ENCODE results near the genes TMEM114 and USP7.

DNA sequence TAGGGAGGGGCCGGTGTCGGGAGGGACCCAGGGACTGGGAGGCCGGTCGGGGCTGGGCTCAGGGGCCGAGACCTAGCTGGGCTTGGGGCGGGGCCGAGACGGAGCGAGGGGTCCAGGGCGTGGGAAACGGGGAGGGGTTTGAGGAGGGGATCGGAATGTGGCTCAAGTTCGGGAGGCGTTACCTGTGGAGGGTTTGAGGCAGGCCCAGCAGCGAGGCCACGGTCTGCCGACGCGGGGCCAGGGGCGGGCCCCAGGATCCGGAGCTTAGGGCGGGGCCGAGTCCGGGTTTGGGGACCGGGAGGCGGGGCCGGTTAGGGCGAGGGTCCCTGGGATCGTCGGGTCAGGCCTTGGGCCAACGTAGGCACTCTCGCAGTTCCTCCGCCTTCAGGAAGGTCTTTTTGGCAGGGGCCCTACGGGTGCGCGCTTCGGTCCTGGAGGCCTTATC lies 839 bp upstream of the EEF2KMT start:
- PRO-cap, 4 experiments: peak in 1 of 4 experiments; most common plus-strand start position 314 of the sequence (in 1); most common minus-strand start position 259 of the sequence (in 1)
- RAMPAGE, long total RNA, 4 experiments: no peak in any of the 4 experiments

DNA sequence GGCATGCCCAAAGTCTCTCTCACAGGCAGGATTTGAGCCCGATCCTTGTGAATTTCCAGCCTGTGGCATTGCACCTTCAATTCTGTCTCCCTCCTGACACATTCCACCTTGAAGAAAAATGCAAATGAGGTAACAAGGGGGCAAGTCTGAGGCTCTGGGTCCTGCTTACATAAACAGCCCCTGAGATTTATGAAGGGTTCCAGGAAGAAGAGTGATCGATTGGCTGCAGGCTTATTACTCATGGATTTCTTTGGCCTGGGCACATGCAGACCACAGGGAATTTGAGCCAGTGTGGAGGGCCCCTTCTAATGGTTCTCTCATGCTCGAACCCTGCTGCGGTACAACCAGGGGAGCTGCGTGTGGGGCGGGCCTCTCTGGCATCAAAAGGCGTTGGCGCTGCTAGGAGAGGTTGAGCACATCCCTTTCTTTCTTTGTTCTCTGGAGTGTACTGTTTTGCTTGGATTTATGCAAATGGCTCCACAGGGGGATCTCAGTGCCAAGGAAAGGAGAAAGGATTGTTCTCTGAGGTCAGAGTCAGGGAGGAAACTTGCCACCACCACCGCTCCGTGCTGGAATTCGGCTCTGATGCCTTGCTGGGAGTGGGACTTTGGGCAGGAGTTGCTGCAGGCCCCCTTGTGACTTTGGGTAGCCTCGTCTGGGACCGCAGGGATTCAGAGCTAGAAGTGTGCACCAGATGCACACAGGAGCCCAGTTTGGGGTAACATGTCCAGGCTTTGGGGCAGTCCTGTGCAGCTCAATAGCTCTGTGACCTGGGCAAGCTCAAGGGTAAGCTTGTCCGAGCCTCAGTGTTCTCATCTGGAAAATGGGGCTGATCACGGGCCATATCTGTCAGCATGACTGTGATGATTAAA lies 352.8 kb upstream of the EEF2KMT start:
- PRO-cap, 4 experiments: no peak in any of the 4 experiments
- RAMPAGE, long total RNA, 4 experiments: no peak in any of the 4 experiments

GRCh38 chr16:7330759-7331142 lies 1259.6 kb downstream of the TMEM114 start:
- PRO-cap, 4 experiments: no peak in any of the 4 experiments
- RAMPAGE, long total RNA, 4 experiments: no peak in any of the 4 experiments

- PRO-cap, 4 experiments: no peak in any of the 4 experiments
- RAMPAGE, long total RNA, 4 experiments: no peak in any of the 4 experiments
Measured at GRCh38 chr16:7332592-7332923, 1257.8 kb downstream of the TMEM114 start.

- PRO-cap, 4 experiments: no peak in any of the 4 experiments
- RAMPAGE, long total RNA, 4 experiments: no peak in any of the 4 experiments
Measured at GRCh38 chr16:8089582-8090291, 500.6 kb downstream of the TMEM114 start.

- PRO-cap, 4 experiments: no peak in any of the 4 experiments
- RAMPAGE, long total RNA, 4 experiments: no peak in any of the 4 experiments
Measured at GRCh38 chr16:8590115-8590668, at the start of gene TMEM114. Gene TMEM114, minus strand, starts transcription at chr16:8590511.

- PRO-cap, 4 experiments: no peak in any of the 4 experiments
- RAMPAGE, long total RNA, 4 experiments: no peak in any of the 4 experiments
Measured at GRCh38 chr16:8798012-8798657, 496 bp downstream of the PMM2 start.

- PRO-cap, 4 experiments: no peak in any of the 4 experiments
- RAMPAGE, long total RNA, 4 experiments: no peak in any of the 4 experiments
Measured at GRCh38 chr16:8816555-8817401, 19.1 kb downstream of the PMM2 start.

- PRO-cap, 4 experiments: no peak in any of the 4 experiments
- RAMPAGE, long total RNA, 4 experiments: no peak in any of the 4 experiments
Measured at GRCh38 chr16:8851767-8852520, 16.9 kb downstream of the CARHSP1 start.

DNA sequence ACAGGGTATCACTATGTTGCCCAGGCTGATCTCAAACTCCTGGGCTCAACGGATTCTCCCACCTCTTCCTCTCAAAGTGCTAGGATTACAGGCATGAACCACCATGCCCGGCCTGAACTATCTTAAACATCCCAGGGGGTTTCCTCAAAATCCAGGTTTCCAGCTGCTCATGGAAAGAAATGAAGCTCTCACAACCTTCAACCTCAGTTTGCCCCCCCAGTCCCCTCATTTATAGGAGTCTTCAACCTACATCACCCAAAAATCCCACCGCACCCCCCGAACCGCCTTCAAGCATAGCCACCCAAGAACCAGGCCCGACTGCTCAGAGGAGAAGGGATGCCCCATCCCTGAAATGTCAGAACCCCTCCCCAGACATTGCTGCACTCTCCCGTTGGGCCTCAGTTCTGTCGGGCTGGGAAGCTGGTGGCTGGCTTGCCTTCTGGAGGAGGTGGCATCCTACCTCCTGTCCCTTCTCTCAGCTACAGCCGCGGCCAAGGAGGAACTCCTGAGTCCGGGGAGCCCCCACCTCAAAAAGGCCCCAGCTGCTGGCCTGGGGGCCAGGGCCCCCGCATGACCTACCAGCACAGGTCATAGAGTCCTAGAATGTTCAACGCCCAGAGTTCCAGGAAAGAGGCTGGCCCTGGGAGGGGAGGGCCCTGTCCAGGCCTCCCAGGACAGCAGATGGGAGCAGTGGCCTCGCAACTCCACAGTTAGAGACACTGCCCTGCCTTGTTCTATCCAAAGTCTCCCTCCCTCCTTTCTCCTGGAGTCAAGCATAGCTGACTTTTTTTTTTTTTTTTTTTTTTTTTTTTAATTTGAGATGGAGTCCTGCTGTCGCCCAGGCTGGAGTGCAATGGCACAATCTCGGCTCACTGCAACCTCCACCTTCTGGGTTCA lies 7.4 kb downstream of the CARHSP1 start:
- PRO-cap, 4 experiments: no peak in any of the 4 experiments
- RAMPAGE, long total RNA, 4 experiments: no peak in any of the 4 experiments

GRCh38 chr16:8869064-8869437 lies 245 bp upstream of the CARHSP1 start:
- PRO-cap, 4 experiments: peak in 4 of 4 experiments; most common plus-strand start chr16:8869167 (in 3)
- RAMPAGE, long total RNA, 4 experiments: no peak in any of the 4 experiments

GRCh38 chr16:8894333-8895398 lies 12.5 kb downstream of the LITAFD start:
- PRO-cap, 4 experiments: no peak in any of the 4 experiments
- RAMPAGE, long total RNA, 4 experiments: start-site peak on the minus strand in 1 of 4 experiments, at chr16:8895097-8895126 at its widest, 45 reads per replicate

GRCh38 chr16:8915054-8915761 lies 33.1 kb downstream of the LITAFD start:
- PRO-cap, 4 experiments: no peak in any of the 4 experiments
- RAMPAGE, long total RNA, 4 experiments: no peak in any of the 4 experiments

DNA sequence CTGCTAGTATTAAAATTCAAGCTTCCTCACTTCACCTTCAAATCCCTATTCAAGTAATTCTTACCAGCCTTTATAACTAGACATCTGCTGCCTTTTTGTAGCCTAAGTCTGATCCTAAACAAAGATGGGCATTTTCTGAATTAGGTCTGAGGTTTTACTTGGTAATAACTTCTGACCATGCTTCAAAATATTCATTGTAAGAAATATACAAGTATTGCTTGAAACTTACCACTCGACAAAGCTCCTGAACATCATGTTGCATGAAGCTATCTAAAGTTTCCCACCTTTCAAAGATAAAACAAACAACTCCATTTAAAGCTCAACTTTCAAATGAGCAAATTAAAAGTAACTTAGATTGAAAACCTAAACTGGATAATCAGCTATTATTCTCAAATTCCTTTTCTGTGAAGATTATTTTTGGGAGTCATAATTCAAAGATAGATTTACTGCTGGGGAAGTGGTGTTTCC lies 34.2 kb downstream of the LITAFD start:
- PRO-cap, 4 experiments: no peak in any of the 4 experiments
- RAMPAGE, long total RNA, 4 experiments: no peak in any of the 4 experiments

- PRO-cap, 4 experiments: peak in 4 of 4 experiments; most common plus-strand start chr16:8963502 (in 3); most common minus-strand start chr16:8963882 (in 3)
- RAMPAGE, long total RNA, 4 experiments: no peak in any of the 4 experiments
Measured at GRCh38 chr16:8963099-8964175, at the start of gene USP7. Gene USP7, minus strand, starts transcription at chr16:8963906.

GRCh38 chr16:9051194-9051882 lies 40.1 kb upstream of the HAPSTR1 start:
- PRO-cap, 4 experiments: no peak in any of the 4 experiments
- RAMPAGE, long total RNA, 4 experiments: no peak in any of the 4 experiments

- PRO-cap, 4 experiments: no peak in any of the 4 experiments
- RAMPAGE, long total RNA, 4 experiments: no peak in any of the 4 experiments
Measured at GRCh38 chr16:9104337-9105003, 13.0 kb downstream of the HAPSTR1 start.

DNA sequence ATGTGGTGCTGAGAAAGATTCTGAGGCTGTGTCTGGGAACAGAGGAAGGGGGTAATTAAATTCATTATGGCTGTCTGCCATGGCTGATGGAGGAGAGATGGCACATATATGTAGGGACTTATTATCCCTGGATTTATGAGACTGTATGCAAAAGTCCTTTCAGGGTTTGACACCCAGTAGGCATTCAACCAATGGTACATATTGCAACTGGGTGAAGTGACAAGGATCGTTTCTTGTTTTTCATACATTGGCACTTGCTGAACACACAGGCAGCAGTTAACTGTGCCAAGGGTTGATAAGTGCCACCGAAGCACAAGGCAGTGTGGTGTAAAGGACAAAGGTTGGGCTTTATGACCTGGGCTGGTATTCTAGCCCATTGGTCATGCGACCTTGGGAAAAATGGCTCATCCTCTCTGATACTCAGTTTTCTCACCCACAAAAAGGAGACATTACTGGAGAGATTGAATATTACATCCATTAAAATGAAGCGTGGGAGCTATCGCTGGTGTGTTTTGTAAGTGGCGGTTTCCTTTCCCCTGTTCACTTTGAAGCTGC lies 216.8 kb downstream of the HAPSTR1 start:
- PRO-cap, 4 experiments: no peak in any of the 4 experiments
- RAMPAGE, long total RNA, 4 experiments: no peak in any of the 4 experiments

GRCh38 chr16:10045849-10046161 lies 136.4 kb downstream of the GRIN2A start:
- PRO-cap, 4 experiments: peak in 1 of 4 experiments; most common minus-strand start chr16:10045997 (in 1)
- RAMPAGE, long total RNA, 4 experiments: no peak in any of the 4 experiments

GRCh38 chr16:10391265-10392192 lies 5.7 kb downstream of the ATF7IP2 start:
- PRO-cap, 4 experiments: no peak in any of the 4 experiments
- RAMPAGE, long total RNA, 4 experiments: no peak in any of the 4 experiments

Data from spleen (tissue), 7 donors.